Liver (tissue), 9 donors: ENCODE measurements around a stretch of chr6.

GRCh38 chr6:53326411-53327453, 22.0 kb downstream of the ELOVL5 start:
- PRO-cap, 5 experiments, result no peak in any of the 5 experiments
- RAMPAGE, long total RNA, 2 experiments, result no peak in any of the 2 experiments
- RRBS, result no CpG with 5 or more reads among the region's 11 CpGs

- PRO-cap, 5 experiments, result no peak in any of the 5 experiments
- RAMPAGE, long total RNA, 2 experiments, result no peak in any of the 2 experiments
- RRBS, result no CpG with 5 or more reads among the region's 7 CpGs
These were observed 3.0 kb downstream of the GCLC start for GRCh38 chr6:53541890-53542286.

DNA sequence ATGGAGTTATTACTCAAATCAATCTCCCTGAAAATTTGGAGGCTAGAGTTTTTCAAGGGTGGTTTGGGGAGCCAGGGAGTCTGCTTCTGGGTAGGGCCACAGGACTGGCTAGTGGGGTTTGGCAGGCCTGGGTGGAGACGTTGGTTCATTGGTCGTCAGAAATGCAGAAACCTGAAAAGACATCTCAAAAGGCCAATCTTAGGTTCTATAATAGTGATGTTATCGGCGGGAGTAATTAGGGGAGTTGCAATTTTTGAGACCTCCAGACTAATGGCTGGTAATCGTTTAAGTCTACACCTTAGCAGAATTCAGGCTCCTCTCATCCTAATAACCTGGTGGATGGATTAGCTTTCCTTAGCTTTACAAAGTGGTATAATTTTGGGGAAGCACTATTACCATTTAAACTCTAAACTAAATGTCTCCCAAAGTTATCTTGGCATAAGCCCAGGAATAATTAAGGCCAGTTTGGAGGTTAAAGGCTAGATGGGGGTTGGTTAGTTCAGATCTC, 51.4 kb downstream of the KLHL31 start:
- PRO-cap, 5 experiments, result no peak in any of the 5 experiments
- RAMPAGE, long total RNA, 2 experiments, result no peak in any of the 2 experiments
- RRBS, result no CpG with 5 or more reads among the region's 5 CpGs

- PRO-cap, 5 experiments, result peak in 5 of 5 experiments; most common plus-strand start chr6:53615856 (in 1); most common minus-strand start chr6:53615915 (in 2)
- RAMPAGE, long total RNA, 2 experiments, result no peak in any of the 2 experiments
- RRBS, result no CpG with 5 or more reads among the region's 6 CpGs
These were observed 50.0 kb downstream of the KLHL31 start for GRCh38 chr6:53615468-53615980.

DNA sequence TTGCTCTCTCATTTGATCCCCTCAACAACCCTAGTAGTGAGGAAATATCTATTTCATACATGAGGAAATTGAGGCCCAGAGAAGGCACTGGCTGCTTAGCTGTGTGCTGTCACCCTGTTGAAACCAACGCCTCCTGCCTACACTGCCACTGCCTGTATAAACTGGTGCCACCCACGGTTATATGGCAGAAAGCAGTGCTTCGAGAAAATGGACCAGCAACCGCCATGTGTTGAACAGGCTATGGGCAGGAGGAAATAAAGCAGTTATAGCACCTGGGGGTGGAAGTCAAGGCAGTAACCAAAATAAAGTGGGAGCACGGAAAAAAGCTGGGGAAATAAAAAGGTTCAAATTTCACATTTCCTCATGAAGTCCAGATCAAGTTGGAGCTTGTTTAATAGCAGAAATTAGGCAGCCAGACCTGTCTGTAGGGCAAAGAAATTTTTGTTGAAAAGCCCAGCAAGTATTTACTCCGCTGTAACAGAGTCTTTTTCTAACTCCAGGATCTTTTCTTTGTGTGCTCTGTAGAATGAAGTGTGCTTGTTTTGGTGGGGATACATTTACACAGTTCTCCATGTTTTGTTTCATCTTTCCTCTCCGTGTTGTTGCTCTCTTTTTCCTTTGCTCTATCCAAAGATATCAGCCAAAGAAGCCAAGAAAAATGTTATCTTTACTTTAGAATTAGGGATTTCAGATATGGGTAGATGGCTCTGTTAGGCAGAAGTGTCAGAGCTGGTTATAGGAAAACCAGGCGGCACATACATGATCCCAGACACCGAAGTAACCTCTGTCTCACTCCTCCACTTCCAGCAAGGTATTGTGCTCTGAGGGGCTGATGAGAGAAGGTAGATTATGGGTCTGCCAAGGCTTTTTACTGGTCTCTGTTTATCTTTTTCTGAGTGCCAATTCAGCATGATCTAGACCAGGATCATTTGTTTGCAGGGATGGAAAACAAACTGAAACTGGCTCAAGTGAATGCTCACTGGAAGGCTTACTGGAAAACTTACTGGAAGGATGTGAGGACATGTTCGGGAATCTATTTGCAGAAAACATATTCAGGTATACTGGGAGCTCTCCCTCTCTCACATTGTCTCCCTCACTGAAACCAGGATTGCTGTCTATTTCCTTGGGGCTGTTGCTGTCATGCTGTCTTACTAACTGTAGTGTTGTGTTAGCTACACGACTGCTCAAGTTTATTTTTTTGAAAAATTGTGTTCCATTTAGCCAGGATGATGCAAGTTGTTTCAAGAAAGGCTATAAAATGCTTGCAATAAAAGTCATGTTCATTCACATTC, 37.5 kb downstream of the KLHL31 start:
- PRO-cap, 5 experiments, result peak in 4 of 5 experiments; most common plus-strand start position 994 of the sequence (in 2); most common minus-strand start position 842 of the sequence (in 2)
- RAMPAGE, long total RNA, 2 experiments, result no peak in any of the 2 experiments
- RRBS, result no CpG with 5 or more reads among the region's 11 CpGs

DNA sequence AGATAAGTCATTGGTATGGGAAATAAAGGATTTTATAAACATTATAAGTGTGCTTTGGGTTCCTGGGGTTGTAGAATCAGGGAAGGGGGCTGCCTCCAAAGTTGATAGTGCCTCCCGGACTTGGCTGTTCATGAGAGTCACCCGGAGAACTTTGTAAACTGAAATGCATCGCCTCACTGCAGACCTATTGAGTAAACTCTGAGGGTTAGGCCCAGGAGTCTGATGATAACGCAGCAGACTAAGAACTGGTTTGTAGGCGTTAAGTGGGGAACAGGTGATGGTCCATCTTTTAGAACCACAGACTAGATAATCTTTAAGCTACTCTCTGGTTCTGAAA, 30.6 kb downstream of the LRRC1 start:
- PRO-cap, 5 experiments, result no peak in any of the 5 experiments
- RAMPAGE, long total RNA, 2 experiments, result no peak in any of the 2 experiments
- RRBS, result no CpG with 5 or more reads among the region's 5 CpGs

- PRO-cap, 5 experiments, result no peak in any of the 5 experiments
- RAMPAGE, long total RNA, 2 experiments, result no peak in any of the 2 experiments
- RRBS, result no CpG with 5 or more reads among the region's 5 CpGs
These were observed 61.4 kb downstream of the LRRC1 start for GRCh38 chr6:53856008-53856819.

DNA sequence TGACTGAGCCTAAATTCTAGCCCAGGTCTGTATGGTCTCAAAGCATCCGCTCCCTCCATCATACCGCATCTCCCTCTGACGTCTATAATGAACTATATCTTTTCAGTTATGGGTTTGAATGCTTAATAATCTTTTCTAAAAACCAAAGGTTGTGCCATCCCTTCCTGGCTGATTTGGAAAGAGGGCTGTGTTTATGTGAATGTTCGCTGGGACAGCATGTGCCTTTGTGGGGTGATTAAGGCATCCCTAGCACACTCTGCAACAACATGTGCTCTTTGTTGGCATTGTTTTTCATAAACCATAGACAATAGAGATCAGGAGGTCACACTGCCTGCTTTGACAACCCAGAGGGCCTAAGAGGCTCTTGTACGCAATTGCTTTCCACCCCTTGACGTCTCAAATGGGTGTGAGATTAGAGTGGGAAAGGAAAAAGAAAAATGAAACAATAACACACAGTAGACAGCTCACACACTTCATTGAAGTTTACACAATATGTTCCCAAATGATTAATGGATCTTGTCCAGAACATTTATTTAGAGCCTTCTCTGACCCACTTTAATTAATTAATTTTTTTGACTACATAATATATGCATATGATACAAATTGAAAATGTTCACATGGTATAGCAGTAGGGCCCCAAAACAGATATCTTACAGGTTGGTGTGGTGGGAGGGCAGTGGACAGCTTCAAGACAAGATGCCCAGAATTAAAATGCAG, 116.1 kb downstream of the LRRC1 start:
- PRO-cap, 5 experiments, result no peak in any of the 5 experiments
- RAMPAGE, long total RNA, 2 experiments, result no peak in any of the 2 experiments
- RRBS, result no CpG with 5 or more reads among the region's 6 CpGs

DNA sequence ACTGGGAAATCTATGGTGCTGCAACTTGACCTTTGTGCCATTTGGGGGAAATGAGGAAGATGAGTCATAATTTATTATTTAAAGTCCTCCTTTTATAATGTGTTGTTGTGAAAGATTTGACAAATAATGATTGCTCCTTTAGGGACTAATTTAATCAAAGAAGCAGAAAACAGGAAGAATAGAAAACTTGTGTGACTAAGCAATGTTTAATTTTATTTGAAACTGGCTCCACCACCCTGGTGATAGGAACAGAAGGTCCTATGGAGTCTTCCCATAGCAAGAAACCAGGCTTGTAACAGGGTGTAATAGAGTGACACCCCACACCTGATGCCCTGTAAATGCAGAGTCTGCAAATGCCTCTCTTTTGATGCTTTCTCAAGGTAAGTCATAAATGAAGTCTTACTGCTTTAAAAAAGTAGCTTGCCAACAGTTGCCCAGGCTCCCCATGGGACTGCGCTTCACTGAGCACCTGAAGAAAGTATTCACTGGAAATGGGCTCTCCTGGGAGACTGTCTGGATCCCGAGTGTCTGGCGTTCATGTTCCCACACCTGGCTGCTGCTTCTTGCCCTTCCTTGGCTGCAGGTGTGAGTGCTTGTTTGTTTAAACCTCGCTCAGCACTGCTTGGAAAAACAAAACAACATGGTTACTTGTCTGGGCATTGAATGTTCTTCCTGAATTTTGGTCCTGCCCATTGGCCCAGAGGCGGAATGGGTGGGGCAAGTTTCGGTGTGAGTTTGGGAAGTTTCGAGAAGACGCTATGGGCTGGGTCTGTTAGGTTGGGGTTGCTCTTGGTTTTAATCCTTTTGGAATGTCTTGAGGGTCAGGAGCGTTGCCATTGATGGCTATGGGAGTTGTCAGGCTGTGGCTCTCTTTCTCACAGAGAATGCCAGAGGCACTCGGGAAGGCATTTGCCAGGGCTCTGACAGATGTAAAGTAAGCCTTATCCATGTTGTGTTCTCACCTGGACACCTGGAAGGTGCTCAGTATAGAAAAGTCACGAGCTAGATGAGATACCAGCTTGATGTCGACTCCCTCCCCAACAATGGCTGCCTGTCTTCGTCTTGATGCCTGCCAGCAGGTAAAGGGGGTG, 134.7 kb downstream of the LRRC1 start:
- PRO-cap, 5 experiments, result no peak in any of the 5 experiments
- RAMPAGE, long total RNA, 2 experiments, result no peak in any of the 2 experiments
- RRBS, result no CpG with 5 or more reads among the region's 13 CpGs

DNA sequence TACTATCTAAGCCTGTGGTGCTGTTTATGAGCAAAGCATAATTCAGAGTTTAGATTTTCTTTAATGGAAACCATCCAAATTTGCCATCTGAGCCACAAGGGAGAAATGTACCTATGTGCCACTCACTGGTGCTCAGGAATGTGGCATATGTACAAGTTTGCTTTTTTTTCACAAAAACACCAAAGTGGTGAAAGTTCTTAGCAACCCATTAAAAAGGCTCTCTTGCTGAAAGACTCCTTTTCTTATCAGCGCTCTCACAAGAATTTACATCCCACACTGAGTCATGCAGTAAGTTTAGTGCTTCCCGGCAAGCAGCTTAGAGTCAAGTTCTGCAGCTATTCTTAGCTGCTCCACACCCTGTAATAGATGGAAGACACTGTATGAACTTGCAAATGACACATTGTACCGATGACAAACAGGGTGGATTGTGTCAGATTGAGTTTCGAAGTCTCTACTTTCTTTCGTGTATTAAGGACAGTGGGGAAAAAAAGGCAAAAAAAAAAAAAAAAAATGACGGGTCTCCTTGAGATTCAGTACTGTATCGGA, 57.2 kb upstream of the MLIP start:
- PRO-cap, 5 experiments, result no peak in any of the 5 experiments
- RAMPAGE, long total RNA, 2 experiments, result no peak in any of the 2 experiments
- RRBS, result no CpG with 5 or more reads among the region's 7 CpGs

DNA sequence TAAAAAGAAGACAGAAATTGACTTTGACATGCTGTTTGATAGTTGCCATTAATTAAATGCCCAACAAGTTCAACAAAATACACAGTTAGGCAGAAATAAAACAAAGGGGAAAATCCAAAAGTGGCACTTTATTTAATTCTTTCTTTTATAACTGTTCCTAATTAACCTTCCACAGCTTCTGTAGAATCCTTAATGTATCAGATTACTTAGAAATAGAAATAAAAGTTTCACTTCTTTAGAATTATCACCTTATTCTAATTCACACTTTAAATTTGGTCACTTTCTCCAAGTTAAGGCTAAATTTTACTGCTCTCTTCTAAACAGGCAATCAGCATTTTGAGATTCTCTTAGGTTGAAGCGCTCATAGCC, 44.0 kb upstream of the MLIP start:
- PRO-cap, 5 experiments, result peak in 4 of 5 experiments; most common minus-strand start position 182 of the sequence (in 4)
- RAMPAGE, long total RNA, 2 experiments, result no peak in any of the 2 experiments
- RRBS, result no CpG with 5 or more reads among the region's 1 CpG

DNA sequence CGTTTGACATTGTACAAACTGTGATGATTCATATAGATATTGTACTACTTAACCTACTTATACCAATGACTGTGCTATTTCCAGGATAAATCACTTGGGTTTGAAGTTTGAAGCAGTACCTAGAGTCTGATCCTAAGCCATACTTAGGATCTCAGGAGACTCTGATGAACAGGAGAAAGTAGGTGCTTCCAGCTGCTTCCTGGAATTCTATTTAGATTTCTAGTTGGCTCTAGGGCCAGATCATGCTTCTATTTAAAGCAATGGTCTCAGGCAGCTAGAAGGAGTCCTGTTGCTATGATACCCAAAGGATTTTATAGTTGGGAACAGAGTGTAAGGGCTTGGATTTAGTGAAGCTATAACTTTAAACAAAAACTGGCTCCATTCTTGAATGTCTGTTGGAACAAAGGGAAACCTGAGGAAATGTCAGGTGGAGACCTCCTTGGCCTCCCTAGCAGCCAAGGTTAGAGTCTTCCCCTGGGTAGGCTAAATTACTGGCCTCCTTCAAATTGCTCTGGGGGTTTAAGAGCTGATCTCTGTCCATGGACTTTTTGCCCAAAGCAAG, 52.3 kb upstream of the TINAG start:
- PRO-cap, 5 experiments, result no peak in any of the 5 experiments
- RAMPAGE, long total RNA, 2 experiments, result no peak in any of the 2 experiments
- RRBS, result no CpG with 5 or more reads among the region's 1 CpG

DNA sequence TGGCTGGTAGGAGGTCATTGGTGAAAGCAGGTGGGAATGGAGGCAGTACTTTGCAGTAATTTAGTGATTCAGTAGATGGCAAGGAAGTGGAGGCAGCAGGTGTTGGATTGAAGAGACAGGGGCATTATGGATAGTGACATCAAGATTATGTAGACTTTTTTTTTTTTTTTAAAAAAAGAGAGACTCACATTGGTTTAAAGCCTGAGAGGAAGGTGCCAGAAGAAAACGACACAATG, 1.2 kb upstream of the TINAG start:
- PRO-cap, 5 experiments, result no peak in any of the 5 experiments
- RAMPAGE, long total RNA, 2 experiments, result no peak in any of the 2 experiments
- RRBS, result no CpG with 5 or more reads among the region's 1 CpG

DNA sequence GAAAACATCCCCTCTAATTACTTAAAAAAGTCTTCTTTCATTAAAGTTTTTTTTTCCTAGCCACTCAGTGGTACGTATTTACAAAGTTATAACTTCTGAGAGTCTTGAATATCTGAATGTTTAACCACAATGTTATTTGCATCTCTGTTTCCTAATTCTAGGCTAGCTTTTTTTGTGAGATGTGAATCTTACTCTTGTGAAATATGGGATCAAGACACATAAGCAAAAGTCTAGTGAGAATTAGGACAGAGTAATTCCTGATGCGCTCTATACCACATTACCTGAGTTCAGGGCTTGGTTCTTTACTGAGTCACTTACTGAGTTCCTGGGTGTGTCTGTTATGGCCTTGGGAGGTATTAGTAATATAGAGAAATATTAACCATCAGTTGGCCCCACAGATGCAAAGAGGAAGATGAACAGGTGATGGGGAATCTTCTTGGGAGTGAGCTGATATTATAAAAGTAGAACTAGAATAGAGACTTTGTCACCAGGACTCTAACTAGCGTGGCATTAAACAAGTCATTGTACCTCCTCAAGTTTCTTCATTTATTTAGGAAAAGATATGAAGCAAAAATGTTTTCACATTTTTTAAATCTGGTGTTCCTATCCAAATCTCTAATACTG, 28.1 kb downstream of the FAM83B start:
- PRO-cap, 5 experiments, result no peak in any of the 5 experiments
- RAMPAGE, long total RNA, 2 experiments, result no peak in any of the 2 experiments
- RRBS, result no CpG with 5 or more reads among the region's 3 CpGs

DNA sequence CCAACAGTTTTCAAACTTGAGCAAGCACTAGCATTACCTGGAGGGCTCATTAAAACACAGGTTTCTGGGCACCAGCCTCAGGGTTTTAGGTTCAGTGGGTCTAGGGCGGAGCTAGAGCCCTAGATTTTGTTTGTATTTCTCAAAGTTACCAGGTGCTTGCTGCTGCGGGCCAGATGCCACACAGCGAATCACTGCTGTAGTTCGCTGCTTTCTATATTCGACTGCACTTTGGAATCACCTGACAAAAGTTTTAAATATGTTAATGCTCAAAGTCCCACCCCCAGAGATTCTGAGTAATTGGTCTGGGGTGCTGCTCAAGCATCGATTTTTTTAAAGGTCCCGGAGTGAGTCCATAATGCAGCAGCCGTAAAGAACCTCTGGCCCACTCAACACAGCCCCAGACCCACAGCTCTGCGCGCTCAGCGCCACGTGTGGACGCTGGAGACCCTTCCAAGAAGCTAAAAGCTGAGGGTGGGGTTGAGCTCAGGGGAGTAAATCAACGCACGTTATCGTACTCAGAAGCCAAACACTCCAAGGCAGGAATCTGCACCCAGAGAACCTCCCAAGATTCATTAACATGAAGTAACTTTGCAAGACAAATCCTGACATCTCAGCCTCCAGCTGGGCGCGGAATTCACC, 661 bp downstream of the COL21A1 start:
- PRO-cap, 5 experiments, result no peak in any of the 5 experiments
- RAMPAGE, long total RNA, 2 experiments, result no peak in any of the 2 experiments
- RRBS, result no CpG with 5 or more reads among the region's 18 CpGs

- PRO-cap, 5 experiments, result no peak in any of the 5 experiments
- RAMPAGE, long total RNA, 2 experiments, result no peak in any of the 2 experiments
- RRBS, result no CpG with 5 or more reads among the region's 9 CpGs
These were observed 152.4 kb upstream of the COL21A1 start for GRCh38 chr6:56399795-56400123.

DNA sequence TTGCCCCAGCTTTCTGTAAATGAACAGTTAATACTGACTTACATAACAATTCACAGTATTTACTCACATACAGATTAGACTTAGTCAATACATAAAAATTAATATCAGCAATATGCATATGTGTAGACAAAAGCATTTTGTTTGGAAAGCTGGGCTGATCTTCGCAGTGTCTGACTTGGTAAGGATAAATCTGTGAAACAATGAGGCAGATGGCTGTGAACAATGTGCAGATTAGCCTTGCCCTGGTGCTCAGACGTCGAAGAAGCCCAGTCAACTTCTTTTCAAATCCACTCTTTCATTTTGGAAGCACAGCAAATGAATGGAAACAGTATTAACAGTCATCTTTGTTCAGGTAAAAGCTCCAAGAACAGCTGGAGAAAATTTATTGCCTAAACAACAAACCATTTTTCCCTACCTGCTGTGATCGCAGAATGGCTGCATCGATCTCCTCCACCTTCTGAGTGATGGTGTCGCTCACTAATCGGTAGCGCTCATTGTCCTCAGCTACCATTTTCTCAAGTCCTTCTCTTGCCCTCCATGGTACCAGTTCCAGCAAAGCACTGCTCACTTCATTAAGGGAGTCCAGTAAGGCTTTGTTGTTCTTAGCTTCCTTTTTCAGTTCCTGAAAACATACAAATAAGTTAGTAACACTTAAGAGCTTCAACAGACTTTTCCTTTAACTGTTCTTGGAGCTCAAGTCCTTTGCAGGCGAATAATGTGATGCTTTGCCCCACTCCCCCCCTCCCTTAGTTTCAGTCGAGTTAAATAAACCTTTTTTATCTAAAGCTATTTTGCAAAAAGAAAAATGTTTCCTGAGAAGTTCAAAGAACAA, 278.8 kb upstream of the COL21A1 start:
- PRO-cap, 5 experiments, result no peak in any of the 5 experiments
- RAMPAGE, long total RNA, 2 experiments, result no peak in any of the 2 experiments
- RRBS, result no CpG with 5 or more reads among the region's 10 CpGs

GRCh38 chr6:56664004-56664451, 290.6 kb downstream of the DST start:
- PRO-cap, 5 experiments, result no peak in any of the 5 experiments
- RAMPAGE, long total RNA, 2 experiments, result no peak in any of the 2 experiments
- RRBS, result no CpG with 5 or more reads among the region's 1 CpG

GRCh38 chr6:56693137-56693751, 261.4 kb downstream of the DST start:
- PRO-cap, 5 experiments, result peak in 3 of 5 experiments; most common plus-strand start chr6:56693596 (in 2); most common minus-strand start chr6:56693361 (in 2)
- RAMPAGE, long total RNA, 2 experiments, result no peak in any of the 2 experiments
- RRBS, result no CpG with 5 or more reads among the region's 5 CpGs

- PRO-cap, 5 experiments, result no peak in any of the 5 experiments
- RAMPAGE, long total RNA, 2 experiments, result no peak in any of the 2 experiments
- RRBS, result no CpG with 5 or more reads among the region's 4 CpGs
These were observed 241.3 kb downstream of the DST start for GRCh38 chr6:56713215-56713788.